ENCODE measurements around a stretch of chr11.

DNA sequence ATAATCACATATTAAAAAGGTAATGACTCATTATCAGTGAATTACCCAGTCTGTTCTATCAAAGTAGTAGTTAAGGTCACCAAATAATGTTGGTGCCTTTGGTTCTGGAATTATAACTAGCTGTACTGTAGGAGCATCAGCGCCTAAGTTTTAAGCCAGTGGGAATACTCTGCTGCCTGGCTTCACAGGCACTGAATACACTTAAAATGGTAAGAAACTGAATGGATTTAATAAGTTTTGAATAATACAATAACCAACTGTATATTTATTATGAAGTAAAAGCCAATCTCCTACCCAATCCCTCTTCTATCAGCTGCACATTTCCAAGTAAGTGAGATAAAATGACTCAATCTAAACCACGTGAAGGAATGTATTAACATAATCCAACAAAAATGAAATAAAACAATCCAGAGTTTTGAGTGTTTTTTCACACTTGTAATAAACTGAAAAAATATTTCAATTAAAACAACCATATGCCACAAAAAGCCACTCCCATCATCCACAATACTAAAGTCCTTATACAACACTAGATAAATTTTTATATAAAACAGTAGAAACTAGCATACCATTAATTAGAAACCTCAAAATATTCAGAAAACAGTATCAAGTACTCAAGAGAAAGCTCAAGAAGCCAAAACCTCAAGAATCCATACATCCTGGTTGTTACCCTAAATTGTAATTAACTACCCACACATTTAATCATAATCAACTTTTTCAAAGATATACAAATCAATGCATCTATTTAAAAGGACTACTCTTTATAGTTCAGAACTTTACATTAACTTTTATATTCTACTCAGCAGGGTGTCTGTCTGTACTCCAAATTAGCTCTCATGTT lies 5.4 kb downstream of the CREBZF start:
- PRO-cap, result no peak

DNA sequence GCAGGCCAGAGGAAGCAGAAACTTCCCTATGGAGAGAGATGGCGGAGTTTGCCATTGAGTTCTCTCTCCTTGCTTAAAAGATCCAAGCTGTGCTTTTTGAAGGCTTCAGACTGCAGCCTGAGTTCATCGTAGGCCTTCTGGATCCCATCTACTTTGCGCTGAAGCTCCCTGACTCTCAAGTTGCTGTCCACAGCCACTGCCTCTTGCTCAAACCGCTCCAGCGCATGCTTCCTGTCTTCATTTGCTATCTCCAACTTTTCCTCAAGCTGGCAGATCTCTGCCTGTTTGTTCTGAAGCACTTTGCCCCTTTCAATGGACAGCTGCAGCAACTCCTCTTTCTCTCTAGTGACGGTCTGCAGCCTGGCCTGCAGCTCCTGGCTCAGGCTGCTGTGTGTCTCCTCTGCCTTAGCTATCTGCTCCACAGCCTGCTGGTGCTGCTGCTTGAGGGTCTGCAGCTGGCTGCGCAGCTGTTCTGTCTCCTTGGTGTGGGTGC lies 969 bp downstream of the CCDC89 start:
- PRO-cap, result no peak

- PRO-cap, result no peak
Observed at GRCh38 chr11:85963976-85965161, 104.5 kb downstream of the PICALM start.

DNA sequence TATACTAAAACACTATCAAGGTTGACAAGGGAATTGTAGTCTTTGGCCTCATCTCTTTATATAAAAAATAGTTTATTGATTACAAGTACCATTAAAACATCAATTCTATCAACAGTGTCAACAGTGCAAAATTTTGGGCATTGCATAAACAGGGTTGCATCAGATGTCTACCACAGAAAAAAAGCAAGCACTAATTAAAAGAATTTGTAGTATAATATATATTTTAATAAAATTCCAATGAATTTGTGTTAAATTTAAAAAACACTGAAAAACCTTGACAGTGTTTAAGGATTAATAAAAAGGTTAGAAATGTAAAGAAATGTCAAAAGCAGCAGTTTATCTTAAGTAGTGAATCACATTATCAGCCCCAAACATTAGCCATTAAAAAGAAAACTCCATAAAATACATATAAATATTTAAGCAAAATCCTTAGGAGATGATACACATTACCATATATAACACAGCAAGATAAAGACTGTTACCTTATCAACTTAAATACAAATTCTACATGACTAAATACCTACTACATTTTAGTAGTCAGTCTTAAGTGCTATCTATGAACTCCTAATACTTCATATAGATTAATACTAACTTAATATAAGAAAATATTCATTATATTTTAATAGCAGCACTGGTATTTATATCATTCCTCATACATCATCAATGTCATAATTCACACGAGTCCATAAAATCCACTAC lies 90.5 kb downstream of the PICALM start:
- PRO-cap, result no peak

- PRO-cap, result no peak
Observed at GRCh38 chr11:85985070-85985978, 83.6 kb downstream of the PICALM start.

- PRO-cap, result no peak
Observed at GRCh38 chr11:86015846-86017070, 52.6 kb downstream of the PICALM start.

GRCh38 chr11:86029172-86029634 lies 39.7 kb downstream of the PICALM start:
- PRO-cap, result no peak

- PRO-cap, result bidirectional peak, plus-strand start at chr11:86069363, minus-strand start at chr11:86069081
Observed at GRCh38 chr11:86069317-86070369, 759 bp upstream of the PICALM start.

GRCh38 chr11:86109060-86109871 lies 40.4 kb upstream of the PICALM start:
- PRO-cap, result no peak

- PRO-cap, result no peak
Observed at GRCh38 chr11:86151844-86152078, 82.9 kb upstream of the PICALM start.

DNA sequence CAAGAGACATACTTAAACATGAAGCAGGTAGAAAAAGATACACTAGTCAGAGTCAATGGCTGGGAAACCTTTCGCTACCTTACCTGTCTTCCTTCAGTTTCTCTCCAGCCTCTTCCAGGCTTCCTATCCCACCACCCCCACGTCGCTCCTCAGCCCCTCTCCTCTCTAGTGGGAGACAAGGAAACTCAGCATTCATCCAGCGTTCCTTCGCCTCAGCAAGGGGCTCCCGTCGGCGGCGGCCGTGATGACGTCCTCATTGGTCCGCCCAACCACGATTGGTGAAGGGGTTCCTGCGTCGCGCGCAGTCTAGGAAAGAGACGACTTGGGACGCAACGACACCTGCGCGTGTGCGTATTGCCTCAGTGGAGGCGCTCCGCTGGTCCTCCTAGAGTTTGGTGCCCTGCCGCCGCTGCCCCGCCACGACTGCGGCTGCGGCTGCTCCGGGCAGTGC lies 56.5 kb downstream of the CCDC81 start:
- PRO-cap, result unidirectional peak, plus-strand start at position 309 of the sequence

DNA sequence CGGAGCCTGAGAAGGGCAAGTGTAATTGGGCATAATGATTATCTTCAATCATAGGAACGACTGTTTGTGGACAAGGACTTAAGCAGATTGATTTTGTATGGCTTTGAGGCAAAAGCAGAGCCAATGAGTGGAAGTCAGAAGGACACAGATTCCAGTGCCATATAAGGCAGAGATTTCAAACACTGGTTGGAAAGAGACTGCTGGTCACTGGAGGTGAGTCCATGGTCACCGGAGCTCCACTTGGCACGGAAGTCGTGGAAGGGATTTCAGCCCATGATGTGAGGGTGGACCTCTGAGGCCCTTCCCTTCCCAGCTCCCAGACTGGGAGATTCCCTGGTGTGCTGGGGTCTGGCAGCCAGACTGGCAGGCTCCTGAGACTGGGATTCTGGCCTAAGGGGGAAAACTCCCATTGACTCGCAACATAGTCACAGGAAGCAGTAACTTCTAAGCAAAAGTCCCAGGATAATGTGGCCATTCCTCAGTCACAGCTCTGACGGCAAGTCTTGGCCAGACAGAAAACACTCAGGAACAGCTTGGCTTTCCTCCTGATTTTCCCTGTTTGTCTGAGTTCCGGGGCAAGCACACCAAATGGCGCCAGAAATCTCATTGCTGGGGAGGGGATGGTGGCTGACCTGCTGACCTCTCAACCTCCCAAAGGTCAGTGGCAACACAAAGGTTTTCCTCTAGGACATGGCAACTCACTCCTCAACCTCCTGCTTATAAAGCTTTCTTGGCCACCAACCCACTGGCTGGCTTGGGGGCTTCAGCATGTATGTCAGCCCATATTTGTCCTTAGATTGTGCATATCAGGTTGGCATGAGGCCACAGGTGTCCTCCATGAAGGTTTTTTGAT lies 99.4 kb downstream of the CCDC81 start:
- PRO-cap, result no peak

DNA sequence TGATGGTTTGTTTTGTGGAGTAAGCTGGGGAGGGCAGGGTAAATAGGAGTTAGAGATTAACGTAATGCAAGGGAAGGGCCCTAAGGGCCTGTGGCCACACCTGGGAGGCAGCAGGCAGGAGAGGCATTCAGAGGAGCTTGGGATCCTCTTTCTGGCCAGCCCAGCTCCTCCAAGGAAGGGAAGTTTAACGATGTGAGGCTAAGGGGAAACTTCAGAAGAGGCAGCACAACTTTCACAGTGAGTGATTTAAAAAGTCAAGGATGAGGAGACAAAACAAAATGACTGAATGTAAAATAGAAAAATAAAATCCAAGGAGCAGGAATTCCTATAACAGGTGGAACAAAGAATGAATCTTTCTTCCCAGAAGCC lies 197.1 kb downstream of the CCDC81 start:
- PRO-cap, result no peak

- PRO-cap, result no peak
Observed at GRCh38 chr11:86578142-86578924, 203.6 kb downstream of the CCDC81 start.

DNA sequence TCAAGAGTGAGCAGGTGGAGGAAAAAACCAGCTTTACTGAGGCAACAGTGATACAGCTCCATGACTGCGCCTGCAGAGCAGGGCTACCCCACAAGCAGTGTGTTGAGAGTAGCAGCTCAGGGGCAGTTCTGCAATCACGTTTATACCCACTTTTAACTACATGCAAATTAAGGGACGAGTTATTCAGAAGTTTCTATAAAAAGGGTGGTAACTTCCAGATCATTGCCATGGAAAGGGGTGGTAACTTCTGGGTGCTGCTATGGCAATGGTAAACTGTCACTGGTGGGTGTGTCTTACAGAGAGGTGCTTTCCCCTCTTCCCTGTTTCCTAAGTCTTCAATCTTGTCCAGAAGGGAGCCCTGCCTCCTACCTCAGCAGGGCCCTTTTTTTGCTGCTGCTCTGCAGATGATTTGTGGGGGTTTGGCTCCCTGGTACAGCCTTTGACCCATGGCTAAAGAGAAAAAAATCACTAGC lies 98.0 kb upstream of the PRSS23 start:
- PRO-cap, result no peak

DNA sequence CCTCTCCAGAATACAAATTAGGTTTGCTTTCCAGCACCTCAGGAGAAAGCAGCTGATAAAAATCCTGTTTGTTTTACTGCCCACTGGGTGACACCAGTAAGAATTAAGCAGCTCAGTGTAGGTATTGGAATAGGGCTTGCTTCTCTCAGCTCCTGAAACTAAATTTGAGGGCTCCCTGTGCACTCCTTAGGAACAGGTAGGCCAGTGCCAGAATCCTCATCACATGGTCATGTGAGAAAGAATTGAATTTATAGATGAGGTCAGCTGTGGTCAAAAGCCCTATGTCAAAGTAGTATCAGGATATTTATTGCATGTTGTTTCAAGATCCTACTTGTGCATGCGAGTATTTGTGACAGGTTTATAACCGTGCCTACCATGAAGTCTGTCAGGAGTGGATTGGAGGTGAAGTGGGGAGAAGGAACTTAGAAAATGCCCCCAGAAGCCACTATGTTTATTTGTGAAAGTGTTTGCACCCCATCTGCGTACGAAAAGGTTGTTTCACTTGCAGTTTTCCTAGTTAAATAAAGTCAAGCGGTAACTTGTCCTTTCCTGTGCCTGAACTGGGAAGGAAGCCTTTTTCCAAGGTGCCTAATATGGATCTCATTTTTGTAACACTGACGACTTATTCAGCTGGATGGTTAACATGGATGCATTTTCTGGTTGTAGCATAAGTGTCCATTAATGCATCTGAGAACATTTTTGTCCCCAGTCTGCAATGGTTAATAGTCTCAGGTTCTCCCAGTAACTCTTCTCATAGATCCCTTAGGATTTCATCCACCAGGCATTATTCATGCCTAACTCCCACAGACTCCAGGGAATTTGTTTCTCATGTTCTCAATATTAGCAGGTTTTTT lies 1.3 kb downstream of the PRSS23 start:
- PRO-cap, result no peak

GRCh38 chr11:86805718-86806478 lies 5.6 kb downstream of the PRSS23 start:
- PRO-cap, result no peak

GRCh38 chr11:86940131-86940499 lies 15.1 kb downstream of the FZD4 start:
- PRO-cap, result no peak

- PRO-cap, result bidirectional peak, plus-strand start at chr11:86955644, minus-strand start at chr11:86955395; bidirectional peak, plus-strand start at chr11:86956100, minus-strand start at chr11:86956081; bidirectional peak, plus-strand start at chr11:86956305, minus-strand start at chr11:86956140
Observed at GRCh38 chr11:86955464-86956395, 535 bp upstream of the FZD4 start.

- PRO-cap, result bidirectional peak, plus-strand start at chr11:87359647, minus-strand start at chr11:87359481
Observed at GRCh38 chr11:87359303-87359939, 321.7 kb downstream of the TMEM135 start.